Left lung (tissue), 1 donor: Measurements from ENCODE around the genes ATP6V0A1, COASY, CCR10, WNK4, PSME3 and ETV4.

GRCh38 chr17:42363582-42364205 lies 24.5 kb downstream of the STAT3 start:
- PRO-cap = no peak

DNA sequence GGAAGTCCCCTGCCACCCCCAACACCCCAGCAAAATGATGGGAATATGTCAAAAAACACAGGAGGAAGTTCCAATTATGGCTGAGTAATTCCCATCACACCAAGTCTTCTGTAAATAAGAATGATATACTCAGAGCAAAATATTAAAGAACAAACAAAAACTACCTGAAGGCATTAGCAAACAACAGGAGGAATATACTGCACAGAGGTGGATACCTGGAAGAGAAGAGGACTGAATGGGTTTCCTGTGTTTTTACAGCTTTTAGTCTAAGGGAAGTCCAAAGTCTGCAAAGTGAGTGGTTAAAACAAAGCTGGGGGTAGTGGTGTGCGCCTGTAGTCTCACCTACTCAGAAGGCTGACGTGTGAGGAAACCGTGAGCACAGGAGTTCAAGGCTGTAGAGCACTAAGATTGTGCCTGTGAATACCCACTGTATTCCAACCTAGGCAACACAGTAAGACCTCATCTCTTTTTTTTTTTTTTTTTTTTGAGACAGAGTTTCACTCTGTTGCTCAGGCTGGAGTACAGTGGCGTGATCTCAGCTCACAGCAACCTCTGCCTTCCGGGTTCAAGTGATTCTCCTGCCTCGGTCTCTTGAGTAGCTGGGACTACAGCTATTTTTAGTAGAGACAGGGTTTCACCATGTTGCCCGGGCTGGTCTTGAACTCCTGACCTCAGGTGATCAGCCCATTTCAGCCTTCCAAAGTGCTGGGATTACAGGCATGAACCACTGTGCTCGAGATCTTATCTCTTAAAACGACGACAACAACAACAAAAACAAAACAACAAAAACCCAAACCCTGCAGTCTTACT lies 16.9 kb upstream of the ATP6V0A1 start:
- PRO-cap = no peak

DNA sequence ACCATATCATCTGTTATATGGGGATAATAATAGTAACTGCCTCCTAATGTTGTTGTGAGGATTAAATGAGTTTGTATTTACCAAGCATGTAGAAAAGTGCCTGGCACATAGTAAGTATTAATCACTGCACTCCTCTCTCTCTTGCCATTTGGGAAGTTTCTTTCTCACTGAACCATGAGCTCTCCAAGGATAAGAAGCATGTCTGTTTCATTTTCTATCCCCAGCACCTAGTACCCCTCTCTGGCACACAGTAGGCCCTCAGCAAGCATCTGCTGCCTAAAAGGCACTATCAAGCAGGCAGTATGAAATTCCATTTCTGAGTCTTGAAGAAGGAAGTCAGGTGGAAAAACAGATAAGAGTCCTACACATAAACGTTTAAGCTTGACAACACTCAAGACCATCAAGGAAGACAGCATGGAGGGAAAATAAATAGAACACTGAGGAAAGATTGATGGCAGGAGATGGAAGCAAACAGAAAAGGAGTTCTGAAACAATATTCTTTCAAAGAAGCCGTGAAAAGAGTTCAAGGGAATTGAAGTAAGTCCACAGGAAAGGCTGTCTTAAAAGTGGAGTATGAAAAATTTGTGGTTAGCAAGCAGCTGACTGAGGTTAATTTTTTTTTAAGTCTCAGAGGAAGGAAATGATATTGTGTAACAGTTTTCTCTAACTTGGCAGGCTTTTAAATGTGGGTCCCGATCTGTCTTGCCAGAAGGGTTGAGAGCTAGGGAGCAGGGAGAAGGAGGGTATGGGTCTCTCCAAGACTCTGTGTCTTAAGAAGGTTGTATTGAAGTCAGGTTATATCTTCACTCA lies 2.1 kb upstream of the ATP6V0A1 start:
- PRO-cap = bidirectional peak, plus-strand start at position 708 of the sequence, minus-strand start at position 568 of the sequence

- PRO-cap = bidirectional peak, plus-strand start at chr17:42458903, minus-strand start at chr17:42458792
Measured at GRCh38 chr17:42458524-42459064, at the start of gene ATP6V0A1. Gene ATP6V0A1, plus strand, starts transcription at chr17:42458878.

DNA sequence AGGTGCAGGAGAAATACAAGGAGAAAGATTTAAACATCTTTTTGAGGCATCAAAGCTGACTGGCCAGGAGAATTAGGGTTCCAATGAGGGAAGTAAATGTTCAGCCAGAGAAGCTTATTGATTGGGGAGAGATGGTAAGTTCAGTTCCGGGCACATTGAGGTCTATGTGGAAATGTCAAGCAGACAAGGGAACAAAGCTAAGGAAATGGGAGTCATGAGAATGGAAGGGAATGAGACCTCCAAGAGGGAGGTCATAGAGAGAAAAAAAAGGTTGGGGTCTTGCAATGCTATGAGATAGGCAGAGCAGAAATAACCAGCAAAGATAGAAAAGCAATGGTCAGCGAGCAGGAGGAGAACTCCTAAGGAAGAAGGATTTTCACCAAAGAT lies 30.9 kb downstream of the ATP6V0A1 start:
- PRO-cap = no peak

- PRO-cap = no peak
Measured at GRCh38 chr17:42494198-42494697, 35.6 kb downstream of the ATP6V0A1 start.

GRCh38 chr17:42518789-42519229 lies 17.2 kb upstream of the NAGLU start:
- PRO-cap = no peak

- PRO-cap = bidirectional peak, plus-strand start at chr17:42562171, minus-strand start at chr17:42561995
Measured at GRCh38 chr17:42561792-42562241, at the start of gene COASY. Gene COASY, plus strand, starts transcription at chr17:42562148.

DNA sequence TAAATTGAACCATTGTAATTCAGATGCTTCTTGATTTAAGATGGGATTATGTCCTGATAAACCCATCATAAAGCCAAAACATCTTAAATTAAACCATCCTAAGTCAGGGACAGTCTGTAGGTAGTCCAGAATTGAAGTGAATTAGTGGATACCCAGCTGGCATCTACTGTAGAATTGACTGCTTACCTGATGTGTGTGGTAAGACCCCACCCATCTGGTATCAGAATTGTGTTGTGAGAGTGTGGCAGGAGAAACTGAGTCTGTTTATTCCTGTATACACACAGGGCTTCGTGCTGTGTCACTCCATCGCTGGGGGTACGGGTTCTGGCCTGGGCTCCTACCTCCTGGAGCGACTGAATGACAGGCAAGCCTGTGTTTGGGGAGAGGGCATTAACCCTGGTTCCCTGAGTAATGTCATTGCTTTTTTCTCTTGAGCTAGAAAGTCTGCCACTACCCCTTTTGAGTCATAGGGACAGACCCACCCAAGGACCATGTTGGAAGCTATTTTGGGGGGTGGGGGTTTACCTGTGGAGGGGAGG lies 3.7 kb downstream of the TUBG2 start:
- PRO-cap = no peak

- PRO-cap = no peak
Measured at GRCh38 chr17:42680400-42680831, 1.2 kb downstream of the CCR10 start.

- PRO-cap = no peak
Measured at GRCh38 chr17:42681754-42682161, at the start of gene CCR10. Gene CCR10, minus strand, starts transcription at chr17:42681843.

GRCh38 chr17:42779655-42780778 lies at the start of gene WNK4:
Gene WNK4, plus strand, starts transcription at chr17:42780610.
- PRO-cap = unidirectional peak, plus-strand start at chr17:42780413

DNA sequence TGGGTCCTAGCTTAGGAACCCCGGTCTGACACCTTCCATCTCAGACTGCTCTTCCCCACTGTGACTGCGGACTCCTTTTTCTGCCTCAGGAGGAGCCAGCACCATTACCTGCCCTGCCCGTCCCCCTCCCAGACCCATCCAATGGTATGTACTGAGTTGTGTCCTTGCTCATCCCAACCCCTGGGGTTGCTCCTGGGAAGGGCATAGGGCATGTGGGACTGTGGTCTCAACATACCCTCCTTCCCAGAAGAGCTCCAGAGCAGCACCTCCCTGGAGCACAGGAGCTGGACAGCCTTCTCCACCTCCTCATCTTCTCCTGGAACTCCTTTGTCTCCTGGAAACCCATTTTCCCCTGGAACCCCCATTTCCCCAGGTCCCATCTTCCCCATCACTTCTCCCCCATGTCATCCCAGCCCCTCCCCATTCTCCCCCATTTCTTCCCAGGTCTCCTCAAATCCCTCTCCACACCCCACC lies 3.9 kb downstream of the COA3 start:
- PRO-cap = unidirectional peak, minus-strand start at position 310 of the sequence

- PRO-cap = bidirectional peak, plus-strand start at chr17:42833116, minus-strand start at chr17:42833110; bidirectional peak, plus-strand start at chr17:42833418, minus-strand start at chr17:42833380
Measured at GRCh38 chr17:42832607-42833701, at the start of gene PSME3. Gene PSME3, plus strand, starts transcription at chr17:42833397.

DNA sequence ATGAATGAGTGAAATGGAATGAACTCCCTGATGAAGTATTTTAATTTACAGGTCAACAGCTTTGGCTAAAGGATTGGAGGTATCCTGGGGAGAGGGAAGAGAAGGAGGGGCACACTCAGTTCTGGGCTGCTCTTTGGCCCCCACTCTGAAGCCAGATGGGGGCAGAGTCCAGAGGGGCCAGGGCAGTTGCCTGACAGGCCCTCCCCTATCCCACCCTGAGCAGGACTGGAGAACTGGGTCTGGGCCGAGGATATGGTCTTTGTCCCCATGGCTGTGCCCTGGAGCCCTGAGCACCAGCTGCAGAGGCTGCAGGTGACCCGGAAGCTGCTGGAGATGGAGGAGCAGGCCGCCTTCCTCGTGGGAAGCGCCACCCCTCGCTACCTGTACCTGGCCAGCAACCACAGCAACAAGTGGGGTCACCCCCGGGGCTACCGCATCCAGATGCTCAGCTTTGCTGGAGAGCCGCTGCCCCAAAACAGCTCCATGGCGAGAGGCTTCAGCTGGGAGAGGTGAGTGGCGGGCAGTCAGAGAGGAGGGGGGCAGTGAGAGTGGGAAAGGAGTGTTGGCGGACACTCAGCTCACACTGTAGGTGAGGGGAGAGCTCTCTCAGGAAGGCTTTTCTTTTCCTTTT lies 3.3 kb downstream of the AOC3 start:
- PRO-cap = no peak

- PRO-cap = no peak
Measured at GRCh38 chr17:42920788-42921540, 20.4 kb downstream of the G6PC1 start.

- PRO-cap = no peak
Measured at GRCh38 chr17:43176093-43176685, 5.2 kb downstream of the NBR1 start.

DNA sequence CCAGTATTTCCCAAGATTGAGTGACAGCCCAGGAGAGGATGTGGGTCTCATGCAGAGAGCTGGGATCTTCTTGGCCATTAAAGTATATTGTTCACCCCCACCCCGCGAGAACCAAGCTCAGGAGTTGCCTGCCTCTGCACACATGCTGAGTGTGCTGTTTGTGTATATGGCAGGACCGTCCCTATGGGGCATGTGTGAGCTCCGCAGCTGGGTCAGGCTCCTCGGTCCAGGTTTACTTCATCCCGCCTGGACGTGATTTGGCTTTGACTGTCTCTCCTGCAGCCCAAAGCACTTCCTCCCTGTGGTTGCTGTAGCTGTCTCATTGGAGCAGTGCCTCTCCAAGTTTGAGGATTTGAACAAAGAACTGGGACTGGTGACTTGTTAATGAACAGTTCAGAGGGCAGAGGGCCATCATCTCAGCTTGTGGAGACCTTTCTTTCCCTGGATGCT lies 19.9 kb downstream of the ETV4 start:
- PRO-cap = no peak

DNA sequence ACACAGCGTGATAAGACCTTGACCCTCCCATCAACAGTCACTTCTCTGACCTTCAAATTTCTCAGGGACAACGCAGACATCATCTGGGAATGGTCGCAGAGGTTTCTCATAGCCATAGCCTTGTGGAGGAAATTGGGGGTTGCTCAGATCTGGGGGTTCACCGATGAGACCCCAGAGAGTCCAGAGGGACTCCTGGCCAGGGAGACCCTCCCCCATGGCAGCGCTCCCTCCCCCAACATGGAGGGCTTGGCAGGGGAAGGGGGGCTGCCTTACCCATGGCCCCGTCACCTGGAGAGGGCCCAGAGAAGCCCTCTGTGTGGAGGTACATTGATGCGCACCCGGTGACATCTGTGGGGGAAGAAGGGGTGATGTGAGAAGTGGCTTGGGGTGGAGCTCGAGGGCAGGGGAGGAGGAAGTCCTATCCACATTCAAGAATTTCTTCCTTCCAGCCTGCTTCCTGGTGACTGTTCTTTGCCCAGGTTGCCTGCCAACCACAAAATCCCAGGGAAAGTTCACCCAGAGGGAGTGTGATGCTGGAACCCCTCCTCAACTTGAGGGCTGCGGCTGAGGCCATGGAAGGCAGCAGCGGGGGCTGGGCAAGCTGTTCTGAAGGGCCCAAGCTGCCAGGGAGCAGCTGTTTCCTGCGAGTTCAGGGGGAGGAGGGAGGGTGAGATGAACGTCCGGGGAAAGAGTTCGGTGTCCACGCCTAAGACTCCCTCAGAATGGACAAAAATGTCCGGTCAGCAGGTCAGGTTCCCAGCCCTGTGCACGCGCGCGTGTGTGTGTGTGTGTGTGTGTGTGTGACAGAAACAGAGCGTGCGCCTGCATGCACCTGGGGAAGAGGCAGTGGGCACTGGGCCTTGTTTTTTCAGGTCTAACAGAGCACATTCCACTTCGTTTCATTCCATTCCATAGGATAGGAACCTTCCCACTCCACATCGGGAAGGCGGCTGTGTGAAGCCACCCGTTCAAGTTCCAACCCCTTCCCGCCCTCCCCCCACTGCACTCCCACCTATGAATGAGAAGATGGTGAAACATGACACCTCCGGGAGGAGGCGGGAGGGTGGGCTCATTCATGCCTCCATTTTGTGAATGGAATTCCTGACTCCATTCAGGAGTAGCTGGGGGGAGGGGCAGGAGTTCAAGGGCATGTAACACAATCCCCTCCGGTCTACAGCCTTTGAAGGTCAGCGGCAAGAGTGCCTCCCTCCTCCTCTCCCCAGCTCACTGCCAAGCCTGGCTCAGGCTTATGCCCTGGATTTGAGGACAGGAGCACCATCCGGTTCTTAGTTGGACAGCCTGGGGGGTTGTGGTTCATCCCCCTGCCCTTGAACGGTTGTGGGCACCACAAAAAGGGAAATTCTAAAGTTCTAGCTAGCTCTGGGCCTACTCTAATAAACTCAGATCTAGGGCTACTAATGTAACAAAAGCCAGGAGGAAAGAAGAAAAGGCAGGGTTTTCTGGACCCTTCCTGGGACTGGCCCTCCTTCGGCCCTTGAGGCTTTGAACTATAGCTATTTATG lies 15.7 kb downstream of the ETV4 start:
- PRO-cap = bidirectional peak, plus-strand start at position 720 of the sequence, minus-strand start at position 409 of the sequence; bidirectional peak, plus-strand start at position 1,170 of the sequence, minus-strand start at position 988 of the sequence

DNA sequence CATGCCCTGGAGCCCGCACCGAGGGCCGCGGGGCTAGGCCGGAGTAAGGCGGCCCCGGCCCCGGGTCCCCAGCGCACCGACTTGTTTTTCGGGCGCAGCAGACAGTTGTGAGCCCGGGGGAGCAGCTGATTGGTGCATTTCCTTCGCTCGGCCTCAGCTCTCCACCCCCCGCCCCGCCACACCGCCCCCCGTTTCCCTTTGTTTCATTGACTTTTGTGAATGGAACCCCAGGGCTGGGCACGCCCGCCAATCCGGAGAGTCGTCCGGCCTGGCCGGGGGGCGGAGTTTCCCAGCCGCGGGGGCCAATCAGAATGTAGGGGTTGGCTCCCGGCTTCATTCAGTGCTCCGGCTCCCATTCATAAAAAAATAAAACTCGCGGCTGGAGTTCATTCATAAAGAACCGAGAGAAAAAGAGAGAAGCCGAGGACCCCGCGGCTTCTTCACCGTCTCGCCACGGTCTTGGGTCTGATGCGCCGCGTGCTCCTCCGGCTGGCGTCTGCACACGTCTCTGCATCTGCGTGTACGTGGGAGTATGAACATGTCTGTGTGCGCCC lies at the start of gene ETV4:
TSS of gene ETV4 (minus strand) at position 113 of the 554 bp plus-strand sequence.
- PRO-cap = no peak